ENCODE measurements around a stretch of chr11.

DNA sequence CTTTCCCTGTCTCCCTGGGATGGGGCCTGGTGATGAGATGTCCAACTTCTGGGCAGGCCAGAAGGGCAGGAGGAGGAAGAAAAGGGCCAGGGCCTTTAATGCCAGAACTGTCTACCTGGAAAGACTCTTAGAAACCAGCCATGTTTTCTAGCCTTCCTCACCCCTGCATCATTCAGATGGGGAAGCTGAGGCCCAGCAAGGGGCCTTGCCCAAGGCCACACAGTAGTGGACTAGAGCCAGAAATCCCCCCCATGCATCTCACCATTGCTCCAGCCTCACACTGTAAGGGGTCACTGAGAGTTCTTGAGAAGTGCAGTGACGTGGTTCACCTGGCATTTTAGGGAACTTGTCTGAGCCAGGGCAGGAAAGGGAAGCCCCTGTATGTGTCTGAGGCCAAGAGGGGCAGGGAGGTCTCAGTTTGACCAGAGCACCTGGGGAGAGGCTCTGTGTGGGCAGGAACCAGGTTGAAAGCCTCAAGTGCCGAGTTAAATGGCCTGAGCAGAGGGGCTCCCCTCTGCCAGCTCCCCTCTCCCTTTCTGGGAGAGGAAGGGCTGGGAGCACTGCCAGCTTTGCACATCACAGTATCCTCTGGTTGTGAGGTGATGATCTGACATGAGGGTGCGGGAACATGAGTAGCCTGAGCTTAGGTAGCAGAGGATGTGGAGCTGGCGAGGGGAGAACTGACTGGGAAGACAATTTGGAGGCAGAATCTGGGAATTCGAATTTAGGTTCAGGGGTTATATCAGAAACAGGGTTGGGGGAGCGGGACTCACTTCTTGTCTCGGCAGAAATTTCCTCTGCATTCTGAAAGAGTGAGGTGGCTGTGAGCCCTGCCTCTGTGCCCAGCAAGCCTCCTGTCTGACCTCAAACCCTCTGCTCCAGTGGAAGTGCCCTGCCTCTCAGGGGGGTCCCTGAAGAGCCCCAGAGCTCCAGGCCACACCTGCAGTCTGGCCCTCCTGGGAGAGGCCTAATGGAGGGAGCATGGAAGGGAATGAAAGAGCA lies 14.5 kb downstream of the ARHGEF17 start:
- PRO-cap, result no peak
- RRBS, result no CpG with 5 or more reads among the region's 7 CpGs

GRCh38 chr11:73376963-73377469 lies 817 bp downstream of the RELT start:
- PRO-cap, result no peak
- RRBS, result 1% methylated on average over 13 of the region's 32 CpGs

DNA sequence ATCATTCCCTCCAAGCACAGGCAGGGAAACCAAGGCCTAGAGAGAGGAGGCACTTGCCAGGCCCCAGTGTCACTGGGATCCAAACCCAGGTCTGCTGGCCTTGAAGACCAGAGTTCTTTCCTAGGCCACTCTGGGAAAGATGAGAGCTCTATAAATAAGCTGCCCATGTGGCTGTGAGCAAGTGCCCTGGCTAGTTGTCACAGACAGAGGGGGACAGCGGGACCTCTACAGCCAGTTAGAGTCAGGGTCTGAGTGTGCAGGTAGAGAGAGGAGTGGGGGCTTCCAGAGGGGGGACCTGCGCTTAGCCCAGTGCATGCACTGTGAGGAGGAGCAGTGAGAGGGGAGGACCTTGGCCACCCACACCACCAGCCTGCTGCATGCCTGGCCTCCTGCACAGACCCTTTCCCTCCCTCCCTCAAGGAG lies 4.9 kb downstream of the RELT start:
- PRO-cap, result no peak
- RRBS, result no CpG with 5 or more reads among the region's 2 CpGs

DNA sequence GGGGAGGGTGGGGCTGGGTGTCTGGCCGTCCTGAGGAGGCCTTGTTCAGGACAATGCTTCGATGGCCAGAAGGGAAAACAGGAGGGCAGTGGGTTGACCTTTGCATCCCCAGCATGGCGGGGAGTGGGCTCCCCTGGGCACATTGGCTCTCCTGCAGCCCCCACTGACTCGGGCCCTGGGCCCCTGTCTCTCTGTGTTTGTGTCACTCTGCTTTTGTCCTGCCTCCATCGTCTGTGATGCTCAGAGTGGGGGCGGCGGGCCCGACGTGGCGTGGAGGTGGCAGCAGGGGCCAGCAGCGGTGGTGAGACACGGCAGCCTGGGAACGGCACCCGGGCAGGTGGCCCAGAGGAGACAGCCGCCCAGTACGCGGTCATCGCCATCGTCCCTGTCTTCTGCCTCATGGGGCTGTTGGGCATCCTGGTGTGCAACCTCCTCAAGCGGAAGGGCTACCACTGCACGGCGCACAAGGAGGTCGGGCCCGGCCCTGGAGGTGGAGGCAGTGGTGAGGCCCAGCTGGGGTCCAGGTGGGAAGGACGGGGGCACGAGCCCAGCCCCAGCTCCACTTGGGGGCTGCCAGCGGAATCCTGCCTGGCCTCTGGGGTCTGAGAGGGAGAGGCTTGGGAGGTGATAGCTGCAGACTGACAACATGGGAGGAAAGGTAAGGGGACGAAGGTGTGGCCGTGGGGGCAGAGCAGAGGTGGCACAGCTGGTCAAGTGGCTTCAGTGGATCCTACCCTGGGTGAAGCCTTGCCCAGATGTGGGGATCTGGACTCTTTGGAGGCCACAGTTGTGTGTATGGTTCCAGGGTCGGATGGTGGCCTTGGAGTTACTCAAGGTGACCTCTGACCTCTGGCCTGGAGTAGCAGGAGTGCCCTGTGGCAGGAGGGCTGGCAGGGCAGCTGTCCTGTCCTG lies 16.0 kb downstream of the RELT start:
- PRO-cap, result no peak
- RRBS, result no CpG with 5 or more reads among the region's 30 CpGs

DNA sequence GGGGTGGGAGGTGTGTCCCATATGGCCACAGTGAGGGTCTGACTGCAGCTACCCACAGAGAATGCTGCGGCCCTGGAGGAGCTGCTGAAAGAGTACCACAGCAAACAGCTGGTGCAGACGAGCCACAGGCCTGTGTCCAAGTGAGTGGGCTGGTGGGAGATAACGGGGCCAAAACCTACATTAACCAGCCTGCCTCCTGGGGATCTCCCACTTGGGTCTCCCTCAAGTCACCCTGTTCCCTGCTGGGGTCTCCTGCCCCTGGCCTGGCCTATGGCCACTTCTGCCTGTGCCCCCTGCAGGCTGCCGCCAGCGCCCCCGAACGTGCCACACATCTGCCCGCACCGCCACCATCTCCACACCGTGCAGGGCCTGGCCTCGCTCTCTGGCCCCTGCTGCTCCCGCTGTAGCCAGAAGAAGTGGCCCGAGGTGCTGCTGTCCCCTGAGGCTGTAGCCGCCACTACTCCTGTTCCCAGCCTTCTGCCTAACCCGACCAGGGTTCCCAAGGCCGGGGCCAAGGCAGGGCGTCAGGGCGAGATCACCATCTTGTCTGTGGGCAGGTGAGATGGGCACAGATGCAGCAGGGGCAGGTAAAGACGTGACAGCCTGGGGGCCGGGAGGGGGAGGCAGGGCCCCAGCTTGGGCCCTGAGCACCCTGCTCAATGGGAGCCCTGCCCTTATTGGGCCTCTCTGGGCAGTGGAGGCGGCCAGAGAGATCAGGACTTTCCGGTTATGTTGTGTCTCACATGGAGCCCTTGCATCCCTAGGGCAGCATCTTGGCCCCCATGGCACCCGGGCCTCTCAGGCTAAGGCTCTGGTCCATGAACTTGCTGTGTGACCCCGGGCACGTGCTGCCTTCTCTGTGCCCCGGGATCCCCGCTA lies 18.2 kb downstream of the RELT start:
- PRO-cap, result no peak
- RRBS, result 87% methylated on average over 4 of the region's 27 CpGs

DNA sequence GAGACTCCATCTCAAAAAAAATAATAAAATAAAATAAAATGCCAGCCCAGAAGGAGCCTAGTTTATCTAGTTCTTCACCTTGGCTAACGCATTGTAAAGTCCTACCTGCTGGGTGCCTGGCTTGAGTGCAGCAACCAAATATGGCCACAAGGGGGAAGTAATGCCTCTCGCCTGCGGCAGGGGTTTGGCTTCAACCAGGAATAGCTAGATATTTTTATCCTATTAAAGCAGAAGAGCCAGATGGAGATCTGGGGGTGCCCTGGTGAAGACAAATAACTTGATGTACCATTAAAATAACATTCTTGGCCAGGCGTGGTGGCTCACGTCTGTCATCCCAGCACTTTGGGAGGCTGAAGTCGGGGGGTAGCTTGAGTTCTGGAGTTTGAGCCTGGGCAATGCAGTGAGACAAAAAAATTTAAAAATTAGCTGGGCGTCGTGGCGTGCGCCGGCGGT lies 20.6 kb upstream of the PLEKHB1 start:
- PRO-cap, result no peak
- RRBS, result no CpG with 5 or more reads among the region's 12 CpGs

GRCh38 chr11:73784277-73784707 lies 3.4 kb upstream of the MRPL48 start:
- PRO-cap, result no peak
- RRBS, result no CpG with 5 or more reads among the region's 4 CpGs

DNA sequence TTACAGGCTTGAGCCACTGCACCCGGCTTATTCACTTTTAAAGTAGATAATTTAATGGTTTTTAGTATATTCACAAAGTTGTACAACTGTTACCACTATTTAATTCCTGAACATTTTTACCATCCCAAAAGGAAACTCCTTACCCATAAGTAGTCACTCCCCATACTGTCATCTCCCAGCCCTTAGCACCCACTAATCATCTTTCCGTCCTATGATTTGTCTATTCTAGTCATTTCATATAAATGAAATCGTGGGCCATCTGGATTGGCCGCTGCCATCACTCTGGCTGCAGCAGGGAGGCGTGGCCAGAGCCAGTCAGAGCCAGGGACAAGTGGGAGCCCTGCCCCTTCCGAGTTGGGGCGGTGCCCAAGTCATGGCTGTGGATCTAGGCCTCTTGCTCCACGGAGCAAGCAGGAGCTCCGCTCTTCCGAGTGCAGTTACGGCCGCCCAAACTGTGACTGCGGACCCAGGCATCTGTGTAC lies 8.1 kb downstream of the MRPL48 start:
- PRO-cap, result no peak
- RRBS, result no CpG with 5 or more reads among the region's 13 CpGs

DNA sequence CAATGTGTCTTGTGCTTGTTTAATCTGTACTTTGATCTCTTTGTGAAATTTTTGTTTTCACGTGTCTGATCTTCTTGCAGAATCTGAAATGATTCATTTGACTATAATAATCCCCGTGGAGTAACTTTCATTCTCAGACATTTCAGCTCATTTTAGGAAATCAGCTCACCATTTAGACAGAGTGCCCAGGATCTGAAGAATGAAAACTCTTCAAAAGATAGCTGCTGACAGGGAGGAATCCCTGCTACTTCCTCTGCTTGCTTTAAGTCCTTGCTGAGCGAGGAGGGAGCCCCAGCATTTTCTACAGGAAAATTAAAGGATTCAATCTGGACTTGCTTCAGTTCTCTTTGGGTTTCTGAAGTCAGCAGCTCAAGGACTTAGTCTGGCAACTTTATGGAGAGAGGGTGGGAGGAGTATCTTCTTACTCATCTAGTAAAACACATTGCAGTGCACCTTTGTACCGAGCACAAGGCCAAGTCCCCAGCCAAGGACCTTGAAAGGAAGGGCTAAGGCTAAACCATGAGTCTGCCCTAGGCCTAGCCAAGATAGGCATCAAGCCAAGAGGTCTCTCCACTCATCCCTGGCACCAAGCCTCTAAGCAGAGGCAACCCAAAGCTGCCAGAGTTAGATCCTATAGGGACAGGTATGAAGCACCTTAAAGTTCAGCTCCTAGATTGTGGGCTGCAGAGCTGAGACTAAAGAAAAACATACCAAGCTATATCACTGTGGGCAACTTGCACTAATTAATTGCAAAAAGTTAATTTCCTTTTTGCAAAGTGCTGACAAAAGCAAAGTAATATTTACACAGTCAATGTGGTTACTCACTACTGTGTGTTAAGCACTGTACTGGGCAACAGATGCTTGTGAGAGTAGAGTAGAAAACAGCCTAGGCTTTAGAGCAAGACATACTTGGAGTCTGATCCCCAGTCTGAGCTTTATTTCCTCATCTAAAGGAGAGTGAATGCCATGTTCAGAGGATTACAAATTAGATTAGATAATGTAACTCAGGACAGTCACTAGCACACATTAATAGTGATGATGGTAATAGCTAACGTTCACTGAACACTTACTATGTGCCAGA lies 7.4 kb downstream of the COA4 start:
- PRO-cap, result no peak
- RRBS, result no CpG with 5 or more reads among the region's 5 CpGs

GRCh38 chr11:73972688-73973277 lies 9.9 kb downstream of the UCP2 start:
- PRO-cap, result no peak
- RRBS, result no CpG with 5 or more reads among the region's 9 CpGs

DNA sequence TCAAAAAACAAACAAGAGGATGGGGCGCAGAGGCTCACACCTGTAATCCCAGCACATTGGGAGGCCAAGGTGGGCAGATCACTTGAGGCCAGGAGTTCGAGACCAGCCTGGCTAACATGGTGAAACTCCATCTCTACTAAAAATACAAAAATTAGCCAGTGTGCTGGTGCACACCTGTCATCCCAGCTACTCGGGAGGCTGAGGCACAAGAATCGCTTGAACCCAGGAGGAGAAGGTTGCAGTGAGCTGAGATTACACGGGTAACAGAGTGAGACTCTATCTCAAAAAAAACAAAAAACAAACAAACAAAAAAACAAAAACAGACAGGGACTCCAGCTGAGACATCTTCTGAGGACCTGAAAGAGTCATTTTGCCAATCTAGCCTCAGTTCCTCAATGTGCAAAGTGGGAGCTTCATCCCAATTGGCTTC lies 6.6 kb downstream of the UCP2 start:
- PRO-cap, result no peak
- RRBS, result no CpG with 5 or more reads among the region's 5 CpGs

DNA sequence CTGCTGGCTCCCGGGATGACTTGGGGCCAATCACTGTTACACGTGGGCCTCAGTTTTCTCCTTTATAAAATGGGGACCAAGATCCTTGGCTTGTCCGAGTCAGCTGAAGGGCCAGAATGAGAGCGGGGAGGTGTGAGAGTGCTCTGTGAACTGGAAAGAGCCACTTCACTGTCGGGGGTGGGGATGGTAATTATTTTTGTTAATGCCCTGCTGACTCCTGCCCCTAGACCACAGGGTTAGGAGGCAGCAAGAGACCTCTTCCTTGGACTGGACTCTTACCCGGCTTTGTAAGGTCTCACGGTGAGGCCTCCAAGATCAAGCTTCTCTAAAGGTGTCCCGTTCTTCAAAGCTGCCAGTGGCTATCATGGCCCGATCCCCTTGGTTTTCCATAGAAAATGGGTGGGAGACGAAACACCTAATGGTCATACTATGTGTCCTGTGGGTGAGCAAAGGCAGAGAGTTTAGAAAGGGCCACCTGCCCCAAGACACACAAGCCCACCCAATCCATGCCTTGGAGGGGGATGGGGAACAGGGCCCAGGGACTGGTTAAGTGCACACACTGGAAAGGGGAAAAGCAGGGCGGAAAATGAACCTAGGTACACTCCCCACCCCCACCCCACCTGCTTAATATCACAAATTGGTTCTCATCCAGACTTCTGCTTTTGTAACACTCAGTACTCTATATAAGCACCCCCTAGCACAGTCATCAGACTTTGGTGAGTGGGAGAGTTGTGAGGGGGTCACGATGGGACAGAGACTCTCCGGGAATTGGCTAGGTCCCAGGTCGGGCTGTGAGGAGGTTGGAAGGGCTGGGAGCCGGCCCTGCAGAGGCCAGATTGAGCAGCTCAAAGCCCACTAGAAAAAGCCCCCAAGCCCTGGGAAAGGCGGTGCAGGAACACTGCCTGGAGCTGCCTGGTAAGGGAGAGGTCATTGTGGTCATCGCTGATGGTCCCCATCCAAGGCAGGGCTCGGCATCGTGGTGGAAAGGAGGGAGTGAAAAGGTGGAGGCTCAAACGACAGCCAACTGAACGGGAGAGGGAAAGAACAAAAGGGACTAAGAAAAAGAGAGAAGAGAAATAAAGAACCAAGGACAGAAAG lies 1.1 kb downstream of the UCP2 start:
- PRO-cap, result unidirectional peak, plus-strand start at position 710 of the sequence
- RRBS, result 19% methylated on average over 4 of the region's 21 CpGs

- PRO-cap, result no peak
- RRBS, result no CpG with 5 or more reads among the region's 3 CpGs
These were observed 76.6 kb upstream of the UCP3 start for GRCh38 chr11:74085553-74085839.

- PRO-cap, result no peak
- RRBS, result no CpG with 5 or more reads among the region's 14 CpGs
These were observed 24.0 kb downstream of the KCNE3 start for GRCh38 chr11:74442830-74444178.

GRCh38 chr11:74783543-74784082 lies 35.0 kb downstream of the RNF169 start:
- PRO-cap, result no peak
- RRBS, result no CpG with 5 or more reads among the region's 1 CpG

DNA sequence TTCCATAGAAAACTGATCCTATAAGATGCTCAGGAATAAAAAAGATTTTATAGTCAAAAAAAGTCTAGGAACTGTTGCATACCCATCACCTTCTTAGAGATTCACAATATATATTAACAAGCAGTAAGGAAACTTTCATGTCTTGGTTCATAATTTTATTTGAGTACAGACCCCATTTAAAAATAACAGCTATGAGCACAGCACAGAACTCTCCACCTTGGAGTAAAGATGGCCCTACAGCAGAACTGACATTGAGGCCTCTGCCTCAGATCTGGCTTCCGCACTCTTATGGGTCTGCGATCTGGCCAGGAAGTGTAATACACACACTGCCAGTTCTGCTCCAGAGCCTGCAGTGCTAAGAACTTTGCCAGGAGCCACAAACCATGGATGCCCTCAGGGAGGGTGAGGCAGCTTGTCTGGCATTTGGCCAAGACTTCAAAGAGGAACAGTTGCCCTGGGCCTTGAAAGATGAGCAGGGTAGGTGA lies 47.0 kb downstream of the NEU3 start:
- PRO-cap, result no peak
- RRBS, result no CpG with 5 or more reads among the region's 2 CpGs

DNA sequence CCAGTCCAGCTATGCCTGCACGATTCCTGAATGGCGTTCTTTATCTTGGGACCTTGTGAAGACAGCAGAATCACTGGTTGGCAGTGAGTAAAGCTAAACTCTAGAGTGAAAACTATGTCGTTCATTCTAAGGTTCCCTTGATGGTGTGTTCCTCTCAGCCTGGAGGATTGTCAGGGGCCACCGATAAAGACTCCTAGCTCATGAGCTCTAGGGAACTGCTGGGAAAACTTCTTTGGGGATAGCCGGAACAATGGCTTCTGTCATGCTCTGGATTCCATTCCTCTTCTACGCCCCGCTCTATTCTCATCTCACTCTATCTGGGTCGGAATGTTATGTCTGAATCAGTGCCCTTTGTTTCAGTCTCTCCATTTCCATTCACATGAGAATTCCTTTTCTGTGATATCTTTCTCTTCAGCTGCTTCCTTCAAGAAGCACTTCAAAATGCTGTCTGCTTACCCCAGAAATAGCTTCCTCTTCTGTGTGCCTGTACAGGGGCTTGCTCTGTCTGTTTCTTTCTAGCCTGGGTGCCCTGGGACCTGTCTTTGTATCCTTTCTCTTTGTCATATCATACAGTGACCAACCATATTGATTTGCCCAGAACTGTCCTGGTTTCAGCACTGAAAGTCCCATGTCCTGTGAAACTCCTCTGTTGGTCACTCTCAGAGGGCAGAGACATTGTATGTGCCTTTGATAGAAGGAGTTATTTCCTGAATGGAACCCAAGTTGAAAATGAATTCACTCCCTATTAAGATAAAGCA lies 16.9 kb upstream of the SLCO2B1 start:
- PRO-cap, result no peak
- RRBS, result no CpG with 5 or more reads among the region's 8 CpGs

- PRO-cap, result no peak
- RRBS, result no CpG with 5 or more reads among the region's 9 CpGs
These were observed 2.2 kb downstream of the SLCO2B1 start for GRCh38 chr11:75152731-75153967.

GRCh38 chr11:75159953-75160912 lies 9.3 kb downstream of the SLCO2B1 start:
- PRO-cap, result no peak
- RRBS, result no CpG with 5 or more reads among the region's 8 CpGs

DNA sequence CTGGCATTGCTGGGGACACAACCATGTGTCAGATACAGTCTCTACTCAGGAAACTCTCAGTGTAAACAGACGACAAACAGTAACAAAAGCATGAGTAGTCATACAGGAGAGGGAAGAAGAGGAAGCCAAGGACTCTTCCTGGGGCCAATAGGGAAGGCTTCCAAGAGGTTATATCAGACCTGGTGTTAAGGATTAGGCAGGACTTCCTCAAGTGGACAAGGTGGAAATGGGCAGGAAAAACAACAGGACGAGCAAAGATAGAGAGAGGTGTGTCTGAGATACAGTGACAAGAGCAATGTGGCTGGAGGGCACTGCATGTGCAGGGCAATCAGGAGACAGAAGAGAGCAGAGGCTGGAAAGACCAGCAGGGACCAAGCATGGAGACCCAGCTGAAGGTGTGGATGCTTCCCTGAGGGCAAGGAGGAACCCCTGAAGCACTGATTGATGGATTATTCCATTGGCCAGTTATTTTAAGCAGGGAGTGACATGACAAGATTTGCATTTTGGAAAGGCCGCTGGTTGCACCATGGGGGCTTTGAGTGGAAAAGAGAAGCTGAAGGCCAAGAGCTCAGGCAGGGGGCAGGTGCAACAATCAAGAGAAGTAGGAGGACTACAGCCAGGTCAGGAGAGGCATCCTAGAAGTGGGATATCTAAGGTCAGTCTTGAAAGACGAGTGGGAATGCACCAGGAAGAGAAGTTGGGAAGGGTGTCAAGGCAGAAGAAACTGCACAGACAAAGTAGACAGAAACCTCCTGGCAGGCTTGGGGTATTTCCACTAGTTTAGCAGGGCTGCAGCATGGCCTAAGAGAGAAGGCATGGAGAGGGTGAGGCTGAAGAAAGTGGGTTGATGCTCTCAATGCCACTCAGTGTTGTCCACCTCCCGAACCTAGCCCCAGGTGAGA lies 31.4 kb upstream of the TPBGL start:
- PRO-cap, result unidirectional peak, plus-strand start at position 342 of the sequence
- RRBS, result no CpG with 5 or more reads among the region's 5 CpGs

Data from kidney (tissue), 2 donors.